GM12892 (cell line): ENCODE results near the genes HADH, LEF1 and ENPEP.

DNA sequence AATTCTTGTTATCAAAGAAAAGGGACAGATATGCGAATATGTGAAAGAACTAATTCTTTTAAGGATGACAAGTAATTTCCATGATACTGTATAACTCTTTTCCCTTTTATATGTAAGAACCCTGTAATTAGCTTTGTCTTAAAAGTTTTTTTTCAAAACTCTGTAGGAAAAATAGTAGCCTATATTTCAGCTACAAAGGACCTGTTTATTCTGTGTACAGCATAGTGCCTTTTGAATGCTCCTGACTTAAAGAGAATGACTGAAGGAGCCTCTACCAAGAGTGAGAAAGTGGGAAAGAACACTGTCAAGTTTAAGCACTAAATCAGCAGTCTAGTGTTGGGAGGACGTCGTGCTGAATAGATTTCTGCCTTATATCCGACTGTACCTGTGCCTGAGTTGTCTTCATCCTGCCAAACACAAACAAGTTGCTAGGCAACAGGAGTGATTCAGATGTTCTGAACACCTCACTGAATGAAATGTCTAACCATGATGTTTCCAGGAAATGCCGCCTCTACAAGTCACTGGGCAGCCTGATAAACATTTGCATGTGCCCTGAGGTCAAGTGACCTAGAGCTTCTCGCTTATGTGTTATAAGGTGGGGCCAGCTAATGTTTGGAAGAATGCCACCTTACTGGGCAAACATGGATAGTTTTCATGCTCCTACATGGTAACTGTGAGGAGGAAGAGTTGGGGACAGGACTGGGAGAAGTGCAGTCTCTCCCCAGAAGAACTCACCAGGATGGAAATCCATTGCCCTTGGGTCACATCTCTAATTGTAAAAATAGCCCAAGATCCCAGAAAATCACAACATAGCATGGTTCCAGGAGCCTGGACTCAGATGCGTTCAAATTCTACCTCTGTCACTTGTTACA is 37.9 kb downstream of the SGMS2 start:
- RRBS = no CpG with 5 or more reads among the region's 7 CpGs

GRCh38 chr4:107931915-107932649 is 733 bp downstream of the CYP2U1 start:
- RRBS = no CpG with 5 or more reads among the region's 40 CpGs

DNA sequence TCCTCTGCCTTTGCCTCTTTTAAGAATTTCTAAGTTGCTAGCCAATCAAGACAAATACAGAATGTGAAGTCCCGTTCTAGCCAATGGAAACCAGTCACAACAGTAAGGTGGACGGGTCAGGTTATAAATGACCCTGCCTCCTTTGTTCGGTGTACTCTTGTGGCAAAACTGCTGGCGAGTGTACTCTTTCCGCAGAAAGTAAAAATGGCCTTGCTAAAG is 1.7 kb upstream of the HADH start:
- RRBS = no CpG with 5 or more reads among the region's 5 CpGs

DNA sequence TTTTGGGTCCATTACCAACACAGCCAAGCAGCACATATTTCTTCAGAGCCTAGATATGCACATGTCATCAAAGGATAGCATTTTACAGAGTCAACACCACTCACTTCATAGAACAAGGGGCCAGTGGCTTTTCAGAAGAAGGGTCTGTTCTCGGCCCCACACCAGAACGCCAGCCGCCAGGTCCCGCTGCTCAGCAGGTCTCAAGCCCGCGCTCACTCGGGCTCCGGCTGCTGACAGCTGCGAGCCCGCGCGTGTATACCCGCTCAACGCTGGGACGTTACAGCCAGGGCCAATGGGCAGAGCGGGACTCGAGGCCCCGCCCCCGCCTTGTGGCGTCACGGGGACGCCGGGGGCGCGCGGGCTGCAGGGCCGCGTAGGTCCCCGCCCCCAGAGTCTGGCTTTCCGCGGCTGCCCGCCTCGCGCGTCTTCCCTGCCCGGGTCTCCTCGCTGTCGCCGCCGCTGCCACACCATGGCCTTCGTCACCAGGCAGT is at the start of gene HADH:
Gene HADH (plus strand): TSS at position 426 of the 491 bp plus-strand sequence.
- RRBS = no CpG with 5 or more reads among the region's 41 CpGs

GRCh38 chr4:108141350-108142050 is 27.2 kb downstream of the LEF1 start:
- RRBS = no CpG with 5 or more reads among the region's 12 CpGs

GRCh38 chr4:108168306-108169712 is at the start of gene LEF1:
TSS of gene LEF1 (minus strand) at chr4:108168932.
- RRBS = 2% methylated on average over 33 of the region's 84 CpGs

- RRBS = no CpG with 5 or more reads among the region's 5 CpGs
These were observed 201.2 kb upstream of the LEF1 start for GRCh38 chr4:108369888-108370295.

GRCh38 chr4:109303145-109303628 is 729 bp upstream of the COL25A1 start:
- RRBS = no CpG with 5 or more reads among the region's 11 CpGs

GRCh38 chr4:109648157-109648936 is 54.9 kb downstream of the CASP6 start:
- RRBS = no CpG with 5 or more reads among the region's 5 CpGs

- RRBS = no CpG with 5 or more reads among the region's 2 CpGs
These were observed 12.4 kb downstream of the PLA2G12A start for GRCh38 chr4:109717338-109717908.

- RRBS = no CpG with 5 or more reads among the region's 3 CpGs
These were observed 11.4 kb downstream of the PLA2G12A start for GRCh38 chr4:109718473-109718807.

DNA sequence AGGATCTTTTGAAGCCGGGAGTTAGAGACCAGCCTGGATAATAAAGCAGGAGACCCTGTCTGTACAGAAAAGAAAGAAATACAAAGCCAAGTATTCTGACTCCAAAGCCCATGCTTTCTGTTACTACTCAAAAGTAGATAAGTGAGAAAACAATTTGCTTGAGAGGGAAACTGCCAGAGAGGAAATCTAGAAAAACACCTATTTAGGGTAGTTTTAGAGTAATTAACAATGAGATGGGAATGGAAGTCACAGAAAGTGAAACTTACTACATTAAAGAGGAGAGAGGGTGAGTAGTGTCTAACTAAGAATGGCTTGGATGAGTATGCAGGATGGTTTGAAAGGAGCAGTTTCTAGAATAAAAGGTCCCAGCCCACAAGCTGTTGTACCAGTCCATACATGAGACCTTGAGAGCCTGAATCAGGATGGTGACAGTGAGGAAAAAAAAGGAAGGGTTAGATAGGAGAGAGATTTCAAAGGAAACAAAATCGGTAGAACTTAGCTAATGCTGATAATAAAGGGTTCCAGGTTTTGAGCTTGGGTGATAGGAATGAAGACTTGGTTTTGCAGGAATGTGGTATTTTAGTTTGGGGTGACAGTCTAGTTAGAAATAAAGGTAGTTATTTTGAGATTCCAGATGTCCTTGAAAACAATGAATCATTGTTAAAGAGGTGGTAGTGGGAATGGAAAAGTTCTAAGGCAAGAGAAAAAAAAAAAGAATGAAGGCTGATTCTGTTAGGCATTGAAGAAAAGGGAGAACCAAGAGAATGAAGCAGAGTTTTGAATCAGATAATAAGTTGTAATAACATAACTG is 1.4 kb downstream of the GAR1 start:
- RRBS = no CpG with 5 or more reads among the region's 2 CpGs

GRCh38 chr4:109973139-109973596 is 60.5 kb downstream of the EGF start:
- RRBS = no CpG with 5 or more reads among the region's 4 CpGs

DNA sequence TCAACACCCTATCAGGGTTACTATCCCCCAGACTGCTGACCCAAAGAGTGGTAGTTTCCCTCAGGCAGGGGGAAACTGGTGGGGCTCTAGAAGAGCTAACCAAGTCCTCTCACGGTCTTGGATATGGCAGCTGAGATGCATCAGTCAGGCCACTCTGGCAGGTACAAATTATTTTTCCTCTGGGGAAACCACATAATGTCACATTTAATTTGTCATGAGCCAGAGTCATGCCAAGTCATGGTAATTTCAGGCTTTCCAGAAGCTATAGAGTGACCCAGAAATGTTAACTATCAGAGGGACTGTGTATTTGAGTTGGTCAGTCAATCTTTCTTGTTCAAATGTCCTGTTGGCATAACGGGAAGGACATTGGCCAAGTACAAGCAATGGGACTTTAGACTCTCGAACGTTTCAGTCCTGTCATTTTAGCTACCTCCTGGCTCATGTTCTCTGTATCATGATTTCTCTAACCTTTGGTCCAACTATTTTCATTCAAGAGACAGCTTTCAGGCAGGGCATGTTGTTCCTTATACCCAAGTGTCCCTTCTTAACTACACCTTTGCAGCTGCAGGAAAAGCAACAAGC is 142.4 kb downstream of the EGF start:
- RRBS = no CpG with 5 or more reads among the region's 4 CpGs

DNA sequence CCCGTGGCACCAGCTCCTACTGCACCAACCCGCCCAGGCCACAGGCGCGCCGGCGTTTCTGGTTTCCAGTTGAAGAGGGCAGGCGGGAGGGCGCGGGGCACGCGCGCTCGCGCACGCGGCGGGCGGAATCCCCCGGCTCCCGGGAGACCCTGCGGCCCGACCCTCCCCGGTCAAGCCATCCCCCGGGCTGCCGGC is 1.5 kb downstream of the ELOVL6 start:
- RRBS = 1% methylated on average over 13 of the region's 25 CpGs

- RRBS = 0% methylated on average over 2 of the region's 7 CpGs
These were observed 394 bp downstream of the ELOVL6 start for GRCh38 chr4:110198163-110198278.

DNA sequence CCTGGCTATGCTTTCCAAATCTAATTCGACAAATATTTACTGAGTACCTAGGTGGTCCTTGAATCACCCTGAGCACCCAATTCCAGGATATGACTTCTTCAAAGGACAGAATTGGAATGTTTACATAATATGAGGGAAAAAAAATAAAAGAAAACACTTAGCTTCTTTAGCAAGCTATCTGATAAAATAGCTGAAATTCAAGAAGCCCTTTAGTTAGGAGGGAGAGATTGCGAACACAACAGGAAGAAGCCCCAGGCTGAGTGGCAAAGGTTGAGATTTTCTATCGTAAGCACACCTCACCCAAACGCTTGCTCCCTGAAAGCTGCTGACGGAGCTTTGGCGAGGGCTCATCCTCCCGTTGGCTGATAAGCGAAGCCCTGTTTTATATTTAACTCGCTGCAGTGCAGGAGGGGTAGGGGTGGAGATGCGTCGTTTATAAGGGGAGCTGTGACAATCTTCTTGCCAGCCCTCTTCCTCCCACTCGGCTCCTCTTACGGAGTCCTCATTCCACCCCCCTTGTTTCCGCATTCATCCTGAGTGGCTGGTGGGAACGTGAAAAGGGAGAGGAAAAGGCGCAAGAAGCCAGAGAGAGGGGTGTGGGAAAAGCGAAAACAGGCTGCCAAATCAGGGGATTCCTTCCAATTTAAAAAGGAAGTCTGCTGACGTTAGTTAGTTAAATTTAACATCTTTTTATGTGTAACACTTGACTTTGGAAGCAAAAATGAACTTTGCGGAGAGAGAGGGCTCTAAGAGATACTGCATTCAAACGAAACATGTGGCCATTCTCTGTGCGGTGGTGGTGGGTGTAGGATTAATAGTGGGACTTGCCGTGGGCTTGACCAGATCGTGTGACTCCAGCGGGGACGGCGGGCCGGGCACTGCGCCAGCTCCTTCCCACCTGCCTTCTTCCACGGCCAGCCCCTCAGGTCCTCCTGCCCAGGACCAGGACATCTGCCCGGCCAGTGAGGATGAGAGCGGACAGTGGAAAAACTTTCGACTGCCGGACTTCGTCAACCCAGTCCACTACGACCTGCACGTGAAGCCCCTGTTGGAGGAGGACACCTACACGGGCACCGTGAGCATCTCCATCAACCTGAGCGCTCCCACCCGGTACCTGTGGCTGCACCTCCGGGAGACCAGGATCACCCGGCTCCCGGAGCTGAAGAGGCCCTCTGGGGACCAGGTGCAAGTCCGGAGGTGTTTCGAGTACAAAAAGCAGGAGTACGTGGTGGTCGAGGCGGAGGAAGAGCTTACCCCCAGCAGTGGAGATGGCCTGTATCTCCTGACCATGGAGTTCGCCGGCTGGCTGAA is at the start of gene ENPEP:
Gene ENPEP (plus strand): TSS at position 462 of the 1,311 bp plus-strand sequence.
- RRBS = 82% methylated on average over 3 of the region's 50 CpGs

GRCh38 chr4:110613960-110614494 is 8.8 kb downstream of the PITX2 start:
- RRBS = no CpG with 5 or more reads among the region's 20 CpGs